Pericardium fibroblast (primary cell): ENCODE results near the genes JADE3 and USP11.

GRCh38 chrX:45029569-45030103 is 156.6 kb downstream of the KDM6A start:
- RAMPAGE, long total RNA = no peak

- RAMPAGE, long total RNA = no peak
These were observed 314.8 kb upstream of the DIPK2B start for GRCh38 chrX:45515184-45516123.

GRCh38 chrX:45765584-45766371 is 565.1 kb upstream of the DIPK2B start:
- RAMPAGE, long total RNA = no peak

GRCh38 chrX:45810997-45811929 is 610.6 kb upstream of the DIPK2B start:
- RAMPAGE, long total RNA = no peak

- RAMPAGE, long total RNA = no peak
These were observed 595.2 kb upstream of the KRBOX4 start for GRCh38 chrX:45851788-45852346.

DNA sequence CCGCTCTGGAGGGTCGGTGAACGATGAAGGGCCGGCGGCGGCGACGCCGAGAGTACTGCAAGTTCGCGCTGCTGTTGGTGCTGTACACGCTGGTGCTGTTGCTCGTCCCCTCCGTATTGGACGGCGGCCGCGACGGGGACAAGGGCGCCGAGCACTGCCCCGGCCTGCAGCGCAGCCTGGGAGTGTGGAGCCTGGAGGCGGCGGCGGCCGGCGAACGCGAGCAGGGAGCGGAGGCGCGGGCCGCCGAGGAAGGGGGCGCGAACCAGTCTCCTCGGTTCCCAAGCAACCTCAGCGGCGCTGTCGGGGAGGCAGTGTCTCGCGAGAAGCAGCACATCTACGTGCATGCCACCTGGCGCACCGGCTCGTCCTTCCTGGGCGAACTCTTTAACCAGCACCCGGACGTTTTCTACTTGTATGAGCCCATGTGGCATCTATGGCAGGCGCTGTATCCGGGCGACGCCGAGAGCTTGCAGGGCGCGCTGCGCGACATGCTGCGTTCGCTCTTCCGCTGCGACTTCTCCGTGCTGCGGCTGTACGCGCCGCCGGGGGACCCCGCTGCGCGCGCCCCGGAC is 430 bp downstream of the CHST7 start:
- RAMPAGE, long total RNA = no peak

DNA sequence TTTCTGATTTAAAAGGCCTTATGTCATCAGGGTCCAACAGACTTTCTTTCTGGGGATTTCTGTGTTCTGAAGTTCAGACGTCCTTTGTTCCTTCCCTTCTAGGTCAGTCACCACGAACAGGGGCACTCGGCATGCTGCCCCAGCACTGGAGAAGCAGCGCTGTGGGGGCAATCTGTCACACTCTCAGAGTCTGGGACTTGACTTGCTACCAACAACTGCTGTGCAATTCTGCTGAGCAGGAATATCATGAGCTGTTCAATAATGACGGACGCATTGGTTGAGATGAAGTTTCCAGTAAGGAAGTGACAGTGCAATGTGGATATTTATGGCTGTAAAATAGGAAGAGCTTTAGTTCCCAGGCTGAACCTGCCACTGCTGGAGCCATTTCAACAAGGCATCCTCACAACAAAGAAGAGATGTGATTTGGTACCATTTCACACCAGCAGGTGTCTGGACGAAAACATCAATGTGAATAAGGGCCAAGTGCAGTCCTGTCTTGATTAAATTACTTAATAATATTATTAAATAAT is 24.2 kb downstream of the CHST7 start:
- RAMPAGE, long total RNA = no peak

DNA sequence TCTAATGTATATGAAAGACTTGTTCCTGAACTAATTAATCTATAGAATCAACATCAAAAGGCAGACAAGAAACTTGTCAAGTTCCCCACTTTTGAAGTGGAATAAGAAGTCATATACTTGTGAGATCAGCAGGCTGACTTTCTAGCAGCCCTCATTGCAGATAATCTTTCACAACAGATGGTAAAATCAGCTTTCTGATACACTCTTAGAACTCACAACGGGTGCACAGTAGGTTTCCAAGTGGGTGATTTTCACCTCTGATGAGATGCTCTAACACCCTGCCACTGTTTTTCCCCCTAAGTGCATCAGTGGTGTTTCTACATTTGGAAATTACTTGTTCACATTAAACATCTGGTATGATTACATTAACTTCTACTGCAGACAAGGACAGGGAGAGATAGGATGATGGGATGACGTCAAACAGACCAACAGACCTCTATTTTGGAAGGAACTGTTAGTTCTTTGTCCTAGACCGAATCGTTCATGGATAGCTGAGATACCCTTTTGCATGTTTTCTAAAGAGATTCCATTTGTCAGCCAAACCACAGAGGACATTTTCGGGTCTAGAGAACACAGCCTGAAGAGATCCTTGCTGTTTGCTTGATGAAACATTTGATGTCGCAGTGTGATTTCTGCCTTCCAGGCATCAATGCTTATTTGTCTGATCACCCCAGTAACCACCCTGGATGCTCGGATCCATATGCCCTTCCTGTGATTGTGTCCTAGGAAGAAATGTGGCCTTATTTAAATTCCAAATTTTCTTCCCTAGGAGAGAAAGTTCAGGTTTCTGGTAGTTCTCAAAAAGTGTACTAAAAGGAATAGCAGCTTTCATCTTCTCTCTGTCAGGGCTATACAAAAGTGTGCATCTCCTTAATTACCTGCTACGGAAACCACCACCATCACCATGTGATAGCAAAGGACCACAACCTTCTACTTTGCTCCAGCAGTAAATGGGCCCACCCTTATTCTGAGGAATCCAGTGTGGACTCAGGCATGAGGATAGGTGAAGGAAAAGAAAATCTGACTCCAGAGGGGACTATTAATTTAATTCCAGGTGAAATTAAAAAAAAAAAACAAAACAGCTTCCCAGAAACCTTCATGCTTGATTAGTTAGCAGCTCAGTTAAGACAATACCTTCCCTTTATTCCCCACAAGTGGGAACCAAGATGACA is 27.8 kb downstream of the CHST7 start:
- RAMPAGE, long total RNA = no peak

DNA sequence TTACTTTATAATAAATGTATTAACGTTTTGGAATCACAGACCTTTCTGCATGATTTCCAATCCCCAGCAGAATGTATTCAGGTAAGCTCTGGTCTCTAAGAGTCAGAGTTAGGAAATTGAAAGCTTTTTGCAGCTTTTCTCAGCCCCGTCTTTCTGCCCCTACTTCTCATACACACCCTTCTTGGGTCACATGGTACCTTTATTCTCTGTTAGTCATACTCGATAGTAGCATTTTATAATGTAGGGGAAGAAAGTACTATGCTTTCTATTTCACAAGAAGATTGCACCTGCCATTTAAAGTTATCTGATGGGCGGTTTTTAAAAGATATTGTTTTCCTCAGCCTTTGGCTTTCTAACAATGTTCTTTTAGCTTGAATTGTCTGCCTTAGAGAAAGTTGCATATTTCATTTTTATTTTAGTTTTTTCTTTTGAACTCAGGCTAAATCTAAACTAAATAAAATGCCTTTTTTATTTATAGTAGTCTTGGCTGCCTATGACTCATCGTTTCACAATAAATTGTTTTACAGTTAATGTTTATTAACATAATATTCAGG is 1.4 kb downstream of the RP2 start:
- RAMPAGE, long total RNA = no peak

GRCh38 chrX:46911977-46912987 is at the start of gene JADE3:
JADE3 (plus strand) TSS chrX:46912421.
- RAMPAGE, long total RNA = no peak

- RAMPAGE, long total RNA = no peak
These were observed 1.9 kb downstream of the RGN start for GRCh38 chrX:47080040-47080565.

GRCh38 chrX:47216863-47217399 is 1.6 kb upstream of the CDK16 start:
- RAMPAGE, long total RNA = no peak

DNA sequence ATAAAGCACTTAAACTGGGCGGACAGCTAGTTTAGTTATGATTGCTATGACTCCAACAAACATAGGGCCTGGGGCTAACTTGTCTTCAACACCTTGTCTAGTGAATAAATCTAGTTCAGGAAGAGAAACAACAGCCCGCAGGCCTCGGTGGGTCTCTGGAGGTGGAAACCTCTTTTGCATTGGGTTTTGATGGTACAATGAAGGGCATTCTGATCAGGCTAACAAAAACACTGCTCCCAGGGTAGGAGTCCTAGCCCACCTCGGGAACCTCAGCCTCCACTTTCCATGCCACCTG is 360 bp upstream of the USP11 start:
- RAMPAGE, long total RNA = no peak

DNA sequence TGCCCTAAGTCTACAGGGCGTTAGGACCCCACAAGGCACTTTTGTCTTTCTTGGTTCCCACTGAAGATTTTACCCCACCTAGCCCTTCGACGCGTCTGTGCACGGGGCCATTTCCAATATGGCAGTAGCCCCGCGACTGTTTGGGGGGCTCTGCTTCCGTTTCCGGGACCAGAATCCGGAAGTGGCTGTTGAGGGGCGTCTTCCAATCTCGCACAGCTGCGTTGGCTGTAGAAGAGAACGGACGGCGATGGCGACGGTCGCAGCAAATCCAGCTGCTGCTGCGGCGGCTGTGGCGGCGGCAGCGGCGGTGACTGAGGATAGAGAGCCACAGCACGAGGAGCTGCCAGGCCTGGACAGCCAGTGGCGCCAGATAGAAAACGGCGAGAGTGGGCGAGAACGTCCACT is at the start of gene USP11:
TSS of gene USP11 (plus strand) at position 213 of the 405 bp plus-strand sequence.
- RAMPAGE, long total RNA = start-site peak on the plus strand centred at position 221 of the sequence, 20 bp wide, 334 and 272 reads in 2 replicates

- RAMPAGE, long total RNA = no peak
These were observed 2.8 kb downstream of the USP11 start for GRCh38 chrX:47235589-47235933.

DNA sequence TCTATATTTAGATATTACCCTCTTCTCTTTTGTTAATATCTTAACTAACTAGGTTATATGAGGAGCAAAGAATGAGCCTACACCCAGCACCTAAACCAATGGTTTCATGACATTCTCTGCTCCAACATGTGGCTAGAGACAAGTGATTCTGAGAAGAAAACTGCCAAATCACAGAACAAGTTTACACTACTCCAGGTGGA is 21.0 kb upstream of the ARAF start:
- RAMPAGE, long total RNA = no peak

- RAMPAGE, long total RNA = no peak
These were observed 4.8 kb upstream of the ARAF start for GRCh38 chrX:47555783-47556934.

GRCh38 chrX:47558441-47558897 is 2.5 kb upstream of the ARAF start:
- RAMPAGE, long total RNA = no peak

GRCh38 chrX:47568620-47569107 is 7.7 kb downstream of the ARAF start:
- RAMPAGE, long total RNA = no peak

GRCh38 chrX:47584988-47585928 is 3.0 kb downstream of the TIMP1 start:
- RAMPAGE, long total RNA = no peak